ENCODE measurements around a stretch of chr2.

DNA sequence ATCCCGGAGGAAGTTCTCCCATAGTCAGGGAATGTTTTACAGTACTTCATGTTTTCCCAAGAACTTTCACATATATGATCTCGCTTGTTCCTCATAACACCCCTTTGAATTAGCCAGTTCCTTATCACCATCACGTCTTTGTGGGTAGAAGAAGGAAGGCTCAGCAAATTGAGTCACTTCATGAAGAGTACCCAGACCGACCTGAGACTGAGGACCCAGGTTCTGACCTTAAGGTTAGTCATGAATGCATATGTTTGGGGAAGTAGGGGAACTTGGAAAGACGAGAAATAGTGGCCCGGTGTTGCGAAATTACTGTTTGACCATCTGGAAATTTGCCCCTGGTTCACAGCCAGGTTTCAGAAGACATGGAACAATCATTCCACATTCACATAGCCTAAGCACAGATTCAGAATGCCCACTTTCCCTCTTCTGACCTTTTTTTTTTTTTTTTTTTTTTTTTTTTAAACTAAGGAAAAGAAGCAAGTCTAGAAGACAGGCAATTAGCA is 59.8 kb downstream of the MEIS1 start:
- PRO-cap = no peak
- RRBS = no CpG with 5 or more reads among the region's 7 CpGs

DNA sequence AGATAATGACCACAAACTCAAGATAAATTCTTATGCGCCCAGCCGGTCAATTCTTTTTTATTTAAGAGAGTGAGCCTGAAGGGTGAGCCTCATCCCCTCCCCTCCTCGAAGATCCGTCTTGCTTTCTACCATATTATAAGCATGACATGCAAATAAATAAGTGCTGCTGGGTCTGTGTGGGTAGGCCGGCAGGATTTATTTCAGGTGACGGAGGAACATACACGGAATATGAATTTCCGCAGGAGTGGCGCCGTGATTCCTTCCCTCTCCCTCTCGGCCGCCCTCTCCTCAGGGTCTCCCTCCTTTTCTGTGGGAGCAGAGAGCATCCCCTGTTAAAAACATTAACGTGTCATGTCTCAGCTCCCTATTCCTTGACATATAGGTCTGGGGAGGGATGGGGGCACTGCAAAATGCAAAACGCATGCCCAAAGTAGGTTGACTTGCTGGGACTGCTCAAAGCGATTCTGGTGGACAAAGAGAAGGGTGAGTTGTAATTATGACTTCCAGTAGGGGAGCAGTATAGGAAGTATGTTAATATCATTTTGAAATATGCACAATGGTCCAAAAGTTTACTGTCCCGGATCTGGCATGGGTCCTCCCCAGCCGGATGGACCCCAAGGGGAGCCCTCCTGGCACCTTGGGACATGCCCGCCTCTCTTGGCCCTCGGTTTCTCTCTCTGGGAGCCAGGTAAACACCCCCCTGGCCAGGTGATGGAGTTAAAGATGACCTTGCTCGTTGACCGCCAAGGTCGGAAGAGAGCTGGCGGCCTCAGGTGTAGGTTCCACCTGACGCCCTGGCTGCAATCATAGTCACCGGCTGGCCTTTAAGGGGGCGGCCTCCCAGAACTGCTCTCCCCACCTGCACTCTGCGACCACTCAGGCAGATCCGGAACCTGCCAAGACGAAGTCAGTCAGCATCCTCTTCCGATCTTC is 147.9 kb downstream of the MEIS1 start:
- PRO-cap = no peak
- RRBS = 89% methylated on average over 4 of the region's 30 CpGs

- PRO-cap = unidirectional peak, minus-strand start at chr2:66839975
- RRBS = no CpG with 5 or more reads among the region's 6 CpGs
Measured at GRCh38 chr2:66839712-66840546, 405.0 kb downstream of the MEIS1 start.

DNA sequence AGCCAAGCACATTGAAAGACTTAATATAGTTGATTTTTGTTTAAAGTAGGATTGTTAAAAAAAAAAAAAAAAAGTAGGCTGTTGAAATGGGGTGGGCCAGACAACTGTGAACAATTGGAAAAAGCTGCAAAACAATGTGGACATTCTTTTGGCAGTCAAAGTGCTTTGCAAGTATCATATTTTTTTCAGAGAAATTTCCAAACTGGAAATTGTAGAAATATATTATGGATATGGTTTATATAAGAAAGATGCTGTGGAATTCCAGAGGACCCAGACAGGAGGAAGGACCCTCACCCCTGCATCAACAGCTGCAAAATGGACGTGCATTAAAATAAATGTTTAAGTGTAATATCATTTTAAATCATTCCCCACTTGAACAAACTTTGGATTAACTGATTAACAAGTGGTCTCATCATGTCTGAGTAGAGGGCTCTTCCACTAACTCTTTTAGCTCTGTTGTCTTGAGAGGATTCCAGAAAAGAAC is 82.2 kb downstream of the ETAA1 start:
- PRO-cap = no peak
- RRBS = no CpG with 5 or more reads among the region's 1 CpG

DNA sequence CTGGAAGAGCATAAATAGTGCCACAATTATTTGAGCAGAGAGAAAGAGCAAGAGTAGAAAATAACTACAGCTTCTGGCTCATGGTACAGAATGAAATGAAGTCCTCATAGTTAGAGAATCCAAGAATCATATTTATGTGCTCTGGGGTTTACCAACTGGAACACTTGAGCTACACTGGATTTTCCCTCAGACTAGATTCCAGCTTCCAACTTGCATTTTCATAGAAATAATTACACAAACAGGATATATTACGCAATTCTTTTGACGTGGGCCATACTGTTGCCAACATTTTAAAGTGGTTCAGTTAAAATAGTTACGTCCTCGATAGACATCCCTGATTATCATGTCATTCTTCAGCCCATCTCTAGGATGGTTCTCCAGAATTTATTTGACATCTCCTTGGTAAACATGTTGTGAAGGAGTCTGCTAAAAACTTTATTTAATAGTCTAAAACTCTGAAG is 129.2 kb downstream of the ETAA1 start:
- PRO-cap = no peak
- RRBS = no CpG with 5 or more reads among the region's 4 CpGs

DNA sequence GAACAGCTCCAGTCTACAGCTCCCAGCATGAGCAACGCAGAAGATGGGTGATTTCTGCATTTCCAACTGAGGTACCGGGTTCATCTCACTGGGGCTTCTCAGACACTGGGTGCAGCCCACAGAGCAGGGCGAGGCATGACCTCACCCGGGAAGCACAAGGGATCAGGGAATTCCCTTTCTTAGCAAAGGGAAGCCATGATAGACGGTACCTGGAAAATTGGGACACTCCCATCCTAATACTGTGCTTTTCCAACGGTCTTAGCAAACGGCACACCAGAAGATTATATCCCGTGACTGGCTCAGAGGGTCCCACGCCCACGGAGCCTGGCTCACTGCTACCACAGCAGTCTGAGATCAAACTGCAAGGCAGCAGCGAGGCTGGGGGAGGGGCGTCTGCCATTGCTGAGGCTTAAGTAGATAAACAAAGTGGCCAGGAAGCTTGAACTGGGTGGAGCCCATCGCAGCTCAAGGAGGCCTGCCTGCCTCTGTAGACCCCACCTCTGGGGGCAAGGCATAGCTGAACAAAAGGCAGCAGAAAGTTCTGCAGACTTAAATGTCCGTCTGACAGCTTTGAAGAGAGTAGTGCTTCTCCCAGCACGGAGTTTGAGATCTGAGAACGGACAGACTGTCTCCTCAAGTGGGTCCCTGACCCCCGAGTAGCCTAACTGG is 1.1 kb upstream of the C1D start:
- PRO-cap = bidirectional peak, plus-strand start at position 488 of the sequence, minus-strand start at position 366 of the sequence
- RRBS = no CpG with 5 or more reads among the region's 17 CpGs

DNA sequence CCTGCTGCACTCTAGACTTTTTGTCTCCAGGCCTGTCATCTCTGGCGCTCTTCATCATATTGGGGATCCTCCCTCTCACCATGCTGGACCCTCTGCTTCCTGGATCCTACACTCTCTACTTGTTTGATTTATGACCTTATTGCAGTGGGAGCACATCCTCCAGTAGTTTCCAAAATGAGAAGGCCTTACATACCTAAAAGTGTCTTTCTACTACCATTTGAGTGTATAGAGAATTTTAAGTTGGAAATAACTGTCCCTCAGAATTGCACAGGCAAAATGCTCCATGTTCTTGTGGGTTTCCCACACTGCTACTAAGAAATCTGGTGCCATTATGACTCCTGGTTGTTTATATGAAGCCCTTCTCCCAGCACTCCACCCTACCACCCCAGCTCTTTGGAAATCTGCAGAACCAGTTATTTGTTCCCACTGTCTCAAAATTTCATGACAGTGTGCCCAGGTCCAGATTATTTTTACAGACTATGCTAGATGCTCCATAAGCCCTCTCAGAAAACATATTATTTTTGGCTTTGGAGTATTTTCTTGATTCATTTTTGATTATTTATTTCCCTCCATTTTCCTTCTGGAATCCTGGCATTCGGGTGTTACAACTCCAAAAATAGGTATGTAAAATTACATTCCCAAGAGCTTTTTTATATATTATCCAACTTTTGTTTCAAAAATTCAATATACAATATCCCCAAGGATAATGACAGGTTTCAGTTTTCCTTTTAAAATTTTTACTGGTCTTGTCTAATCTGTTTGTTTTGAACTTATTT is 25.5 kb downstream of the PNO1 start:
- PRO-cap = no peak
- RRBS = no CpG with 5 or more reads among the region's 2 CpGs

- PRO-cap = no peak
- RRBS = no CpG with 5 or more reads among the region's 5 CpGs
Measured at GRCh38 chr2:68247818-68248702, 4.3 kb downstream of the PPP3R1 start.

DNA sequence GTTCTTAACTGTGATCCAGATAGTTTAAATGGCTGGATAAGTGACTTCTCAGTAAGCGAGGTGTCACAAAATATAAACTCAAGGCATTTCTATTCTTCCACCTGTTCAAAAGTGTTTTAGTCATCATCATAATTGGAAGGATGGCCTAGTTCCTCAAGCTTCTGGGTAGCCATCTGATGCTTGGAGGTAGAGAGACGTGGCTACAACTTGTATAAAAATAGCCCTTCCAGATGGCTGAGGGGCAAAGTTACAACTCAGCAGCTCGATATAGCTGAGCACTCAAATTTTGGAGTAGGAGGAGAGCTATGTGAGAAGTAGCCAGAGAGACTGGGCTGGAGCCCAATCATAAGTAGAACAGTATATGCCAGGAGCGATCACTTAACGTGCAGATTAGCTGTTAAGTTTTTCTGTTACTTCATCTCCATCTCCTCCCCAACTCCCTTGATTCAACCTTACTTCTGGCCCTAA is 28.9 kb downstream of the CNRIP1 start:
- PRO-cap = no peak
- RRBS = no CpG with 5 or more reads among the region's 5 CpGs

DNA sequence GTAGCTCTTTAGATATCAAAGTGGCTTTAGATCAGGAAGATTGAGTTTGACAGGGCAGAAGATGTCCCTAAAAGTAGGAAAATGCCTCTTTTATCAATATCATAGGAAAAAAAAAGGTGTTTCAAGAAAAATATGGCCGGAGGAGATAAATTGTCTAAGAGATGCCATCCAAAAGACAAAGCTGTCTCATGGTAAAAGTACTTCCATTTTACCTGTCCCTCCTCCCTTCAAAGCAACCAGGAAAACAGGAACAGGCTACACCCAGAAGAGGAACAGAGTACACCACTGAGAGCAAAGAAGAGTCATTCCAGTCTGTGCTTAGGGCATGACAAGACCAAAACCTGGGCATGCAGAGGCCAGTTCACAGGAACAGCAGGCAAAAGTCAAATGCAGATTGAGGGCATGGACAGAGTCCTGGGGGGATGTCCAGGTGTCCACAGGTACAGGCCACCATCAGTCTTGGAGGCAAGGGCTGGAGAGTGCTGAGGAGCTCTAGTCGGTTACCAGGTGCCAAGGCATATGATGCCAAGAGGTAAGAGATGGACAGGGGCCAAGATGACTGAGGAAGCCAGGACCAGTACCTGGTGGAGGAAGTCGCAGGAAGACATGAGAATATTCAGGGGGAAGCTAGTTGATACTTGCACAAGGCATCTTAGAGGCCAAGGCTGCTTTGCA is 23.7 kb downstream of the PLEK start:
- PRO-cap = no peak
- RRBS = no CpG with 5 or more reads among the region's 3 CpGs

- PRO-cap = no peak
- RRBS = no CpG with 5 or more reads among the region's 3 CpGs
Measured at GRCh38 chr2:68441638-68441993, 25.5 kb downstream of the FBXO48 start.

GRCh38 chr2:68491562-68492030 is 24.2 kb downstream of the APLF start:
- PRO-cap = no peak
- RRBS = no CpG with 5 or more reads among the region's 2 CpGs

DNA sequence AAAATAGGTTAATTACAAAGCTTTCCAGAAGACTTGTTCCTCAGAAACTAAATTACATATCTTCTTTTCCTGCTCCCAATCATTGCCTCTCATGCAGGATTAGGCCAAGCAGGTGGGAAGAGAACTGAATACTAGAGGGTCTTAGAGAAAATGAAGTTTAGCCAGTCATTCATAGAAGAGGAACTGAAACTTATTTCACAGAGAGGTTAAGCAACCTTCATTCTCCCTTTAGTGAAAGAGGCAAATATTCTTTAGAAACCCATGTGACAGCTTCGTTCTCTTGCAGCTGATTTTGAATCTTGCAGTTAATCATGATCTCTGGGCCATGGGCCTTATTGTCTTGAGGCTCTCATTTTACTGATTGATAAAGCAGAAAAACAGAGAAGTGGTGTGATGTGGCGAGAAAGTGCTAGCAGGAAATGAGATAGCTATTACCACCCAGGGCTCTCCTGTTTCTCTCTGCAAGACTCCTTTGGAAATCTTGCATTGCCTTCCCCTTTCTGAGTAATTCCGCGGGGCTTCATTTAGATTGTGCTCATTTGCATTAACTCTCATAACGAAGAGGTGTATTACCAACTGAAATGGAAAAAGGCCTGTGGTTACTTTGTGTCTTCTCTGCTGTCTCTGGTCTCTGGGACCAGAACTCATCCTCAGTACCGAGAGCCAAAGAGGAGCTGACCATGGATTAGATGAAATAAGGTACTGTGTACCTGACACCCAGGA is 44.6 kb upstream of the ARHGAP25 start:
- PRO-cap = no peak
- RRBS = no CpG with 5 or more reads among the region's 6 CpGs

DNA sequence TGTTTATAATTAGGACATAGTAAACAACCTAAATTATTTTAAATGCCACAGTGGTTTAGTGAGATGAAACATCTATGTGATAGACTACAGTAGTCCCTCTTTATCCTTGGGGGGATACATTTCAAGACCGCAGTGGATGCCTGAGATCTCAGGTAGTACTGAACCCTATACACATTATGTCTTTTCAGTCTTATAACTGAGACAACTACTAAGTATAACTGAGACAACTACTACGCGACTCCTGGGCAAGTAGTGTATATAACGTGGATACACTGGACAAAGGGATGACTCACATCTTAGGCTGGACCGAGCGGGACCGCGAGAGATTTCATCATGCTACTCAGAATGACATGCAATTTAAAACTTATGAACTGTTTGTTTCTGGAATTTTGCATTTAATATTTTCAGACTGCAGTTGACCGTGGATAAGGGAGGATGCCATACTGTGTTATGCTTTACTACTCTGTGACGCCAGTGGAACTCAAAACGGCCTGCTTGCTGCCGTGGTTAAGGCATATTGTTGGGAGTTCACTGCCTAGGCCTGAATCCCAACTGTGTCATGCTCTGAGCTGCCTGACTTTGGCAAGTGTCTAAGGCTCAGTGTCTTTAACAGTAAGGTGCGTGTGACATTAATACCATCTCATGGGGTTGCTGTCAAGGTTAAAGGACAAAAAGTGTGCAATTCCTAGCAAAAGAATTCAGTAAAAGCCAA is 64.7 kb downstream of the BMP10 start:
- PRO-cap = no peak
- RRBS = no CpG with 5 or more reads among the region's 13 CpGs

DNA sequence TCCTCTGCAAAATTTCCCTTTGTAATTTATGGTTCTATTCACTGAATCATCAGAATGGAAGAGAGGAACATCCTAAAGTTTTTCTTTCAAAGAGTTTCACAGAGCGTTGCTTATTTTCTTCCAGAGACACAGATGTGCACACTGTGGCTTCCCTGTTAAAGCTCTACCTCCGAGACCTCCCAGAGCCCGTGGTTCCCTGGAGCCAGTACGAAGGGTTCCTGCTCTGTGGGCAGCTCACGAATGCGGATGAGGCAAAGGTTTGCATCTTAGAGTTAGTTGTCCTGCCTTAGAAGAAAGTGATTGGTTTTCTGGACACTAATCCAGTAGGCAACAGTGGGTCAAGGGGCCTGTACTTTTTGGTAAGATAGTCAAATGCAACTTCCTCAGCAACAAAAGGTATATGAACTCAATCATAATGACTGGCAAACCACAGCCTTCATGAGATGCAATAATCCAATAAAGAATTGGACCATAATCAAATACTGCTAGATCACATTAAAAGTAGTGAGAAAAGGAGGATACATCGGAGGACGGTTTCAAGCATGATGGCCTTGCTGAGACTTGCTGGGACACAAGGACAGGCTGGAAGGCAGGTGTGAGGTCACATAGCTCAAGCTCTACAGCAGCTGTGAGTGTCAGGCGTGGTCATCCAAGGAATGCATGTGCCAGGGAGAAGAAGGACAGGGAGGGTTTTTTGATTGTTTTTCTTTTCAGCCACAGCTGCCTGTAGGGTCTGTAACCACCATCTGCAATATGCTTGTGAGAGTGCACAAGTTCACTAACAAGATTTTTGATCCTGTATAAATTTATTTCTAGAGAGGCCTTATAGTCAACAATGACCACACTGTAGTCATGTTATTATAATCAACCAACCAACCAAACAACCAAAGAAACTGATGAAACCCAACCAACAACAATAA is 57.8 kb downstream of the BMP10 start:
- PRO-cap = no peak
- RRBS = no CpG with 5 or more reads among the region's 9 CpGs

DNA sequence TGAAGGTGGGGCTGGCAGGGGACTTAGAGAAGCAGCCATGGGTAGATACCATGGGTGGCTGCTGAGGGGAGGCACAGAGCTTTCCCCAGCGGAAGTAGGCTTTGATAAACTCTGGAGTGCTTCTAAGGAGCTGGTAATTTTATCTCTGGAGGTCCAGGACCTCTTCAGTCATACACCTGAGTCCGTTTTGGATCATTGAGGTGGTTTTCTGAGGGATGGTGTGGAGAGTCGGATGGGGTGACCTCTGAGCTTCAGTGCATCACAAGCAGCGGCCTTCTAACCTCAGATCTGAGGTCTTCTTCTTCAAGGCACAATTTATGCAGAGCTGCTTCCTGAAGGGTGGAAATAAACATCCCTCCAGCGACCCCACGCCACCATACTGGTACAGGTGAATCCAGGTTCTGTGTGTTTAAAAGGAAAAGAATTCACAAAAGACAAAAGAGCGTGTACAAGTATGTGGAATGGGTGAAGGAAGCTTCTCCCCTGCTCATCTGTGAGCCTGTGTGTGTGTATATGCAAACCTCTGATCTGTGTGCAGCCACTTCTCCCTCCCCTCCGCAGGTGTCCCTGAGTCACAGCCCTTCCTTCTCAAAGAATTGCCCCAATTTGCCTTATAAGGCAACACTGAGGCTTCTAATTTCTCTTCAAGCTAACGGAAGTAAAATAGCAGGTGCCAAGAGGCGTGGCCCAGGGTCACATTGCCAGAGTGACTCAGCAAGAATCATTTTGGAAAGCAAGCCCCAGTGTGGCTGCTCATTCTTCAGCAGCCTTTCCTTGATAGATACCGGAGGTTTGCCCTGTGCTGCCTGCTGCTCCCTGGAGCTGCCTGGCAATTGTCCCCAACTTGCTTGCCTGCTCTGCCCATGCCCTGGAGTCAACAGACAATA is 37.0 kb upstream of the BMP10 start:
- PRO-cap = no peak
- RRBS = no CpG with 5 or more reads among the region's 11 CpGs

- PRO-cap = no peak
- RRBS = no CpG with 5 or more reads among the region's 2 CpGs
Measured at GRCh38 chr2:69152936-69153418, 140.0 kb downstream of the ANTXR1 start.

DNA sequence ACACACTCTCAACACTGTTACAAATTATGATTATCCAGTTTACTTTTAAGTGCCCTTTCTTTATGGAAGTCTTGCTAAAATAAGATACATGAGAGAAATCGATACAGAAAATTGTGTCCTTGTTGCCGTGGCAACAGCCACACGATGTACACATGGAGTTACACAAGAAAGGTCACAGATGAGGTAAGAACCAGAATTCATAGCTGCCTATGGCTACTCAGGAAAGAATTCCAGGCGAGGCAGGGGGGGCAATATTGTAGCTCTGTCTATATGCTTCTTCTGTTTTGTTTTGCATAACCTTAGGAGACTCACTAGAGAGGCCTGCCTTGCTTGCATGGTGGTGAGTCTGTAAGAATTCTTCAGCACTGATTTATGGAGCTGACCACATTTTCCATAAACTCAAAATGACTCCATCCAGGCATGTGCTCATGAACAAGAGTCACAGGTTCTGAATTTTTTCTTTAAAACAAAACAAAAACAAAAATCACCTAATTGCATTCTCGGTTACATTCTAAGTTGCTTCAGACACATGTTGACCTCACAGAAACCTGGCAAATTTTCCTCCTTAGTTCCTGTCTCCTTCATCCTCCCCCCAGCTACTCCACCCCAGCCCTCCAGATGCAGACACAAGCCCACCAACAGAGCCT is 183.4 kb downstream of the ANTXR1 start:
- PRO-cap = no peak
- RRBS = no CpG with 5 or more reads among the region's 5 CpGs

GRCh38 chr2:69201220-69202234 is 185.5 kb downstream of the GFPT1 start:
- PRO-cap = no peak
- RRBS = no CpG with 5 or more reads among the region's 13 CpGs

GRCh38 chr2:69338290-69338764 is 48.7 kb downstream of the GFPT1 start:
- PRO-cap = no peak
- RRBS = no CpG with 5 or more reads among the region's 5 CpGs

All from Caco-2 (cell line).